ENCODE measurements around a stretch of chr17.

GRCh38 chr17:79005335-79005946, 4.1 kb downstream of the CANT1 start:
- PRO-cap, result no peak

- PRO-cap, result no peak
Measured at GRCh38 chr17:79026277-79027256, 2.6 kb downstream of the C1QTNF1 start.

GRCh38 chr17:79047952-79048448, 24.0 kb downstream of the C1QTNF1 start:
- PRO-cap, result unidirectional peak, plus-strand start at chr17:79048338

DNA sequence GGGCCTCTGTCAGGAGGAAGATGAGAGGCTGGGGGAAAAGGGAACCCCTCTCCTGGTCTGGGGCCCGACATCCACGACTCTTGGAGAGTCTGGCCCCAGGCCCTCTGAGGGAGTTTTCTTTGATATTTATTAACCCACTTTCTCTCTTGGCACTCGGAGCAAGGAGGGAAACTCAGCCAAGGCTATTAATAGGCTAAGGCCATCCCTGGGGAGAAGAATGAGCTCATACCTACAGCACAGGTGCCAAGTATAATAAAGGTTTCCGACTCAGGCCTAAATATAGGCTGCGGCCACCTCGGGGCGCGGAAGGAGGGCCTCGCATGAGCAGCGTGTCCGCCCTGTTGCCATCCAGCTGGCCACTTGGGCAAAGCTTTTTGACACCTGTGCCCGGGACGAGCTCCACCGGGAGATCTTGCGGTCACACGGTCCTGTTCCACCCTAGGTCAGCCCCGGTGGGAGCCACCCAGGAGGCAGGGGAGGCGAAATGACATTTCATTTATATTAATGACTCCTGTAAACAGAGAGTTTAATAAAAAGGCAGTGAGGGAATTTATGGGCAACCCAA, 232.3 kb downstream of the ENGASE start:
- PRO-cap, result no peak

GRCh38 chr17:79809396-79810285, 12.8 kb upstream of the CBX8 start:
- PRO-cap, result bidirectional peak, plus-strand start at chr17:79810387, minus-strand start at chr17:79810075

DNA sequence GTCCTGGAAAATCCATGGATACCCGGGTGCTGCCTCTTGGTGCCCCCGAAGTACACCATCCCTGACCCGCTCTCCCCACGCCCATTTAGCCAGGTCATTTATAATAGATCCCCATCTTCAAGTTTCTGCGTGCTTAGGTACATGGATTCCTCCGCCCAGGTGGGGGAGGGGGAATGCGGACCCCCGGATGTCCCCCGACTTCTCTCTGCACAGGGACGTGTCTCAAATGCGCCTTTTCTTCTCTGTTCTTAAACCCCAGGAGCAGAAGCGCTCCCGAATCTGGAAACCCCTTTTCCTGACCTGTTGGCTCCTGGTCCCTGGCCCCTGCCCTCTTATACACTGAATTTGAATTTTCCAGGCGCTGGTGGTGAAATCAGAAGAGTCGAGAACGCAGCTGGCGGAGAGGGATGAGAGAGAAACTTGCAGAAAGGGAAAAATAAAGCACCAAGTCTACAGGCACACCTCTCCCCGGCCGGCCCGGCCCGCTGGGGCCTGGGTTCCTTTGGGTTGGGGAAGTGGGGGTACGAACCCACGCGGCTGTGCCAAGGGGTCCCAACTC, 15.2 kb upstream of the CBX8 start:
- PRO-cap, result bidirectional peak, plus-strand start outside the sequence, minus-strand start at position 479 of the sequence

- PRO-cap, result no peak
Measured at GRCh38 chr17:79833238-79833702, 6.0 kb downstream of the CBX4 start.

- PRO-cap, result no peak
Measured at GRCh38 chr17:79833830-79834370, 5.3 kb downstream of the CBX4 start.

DNA sequence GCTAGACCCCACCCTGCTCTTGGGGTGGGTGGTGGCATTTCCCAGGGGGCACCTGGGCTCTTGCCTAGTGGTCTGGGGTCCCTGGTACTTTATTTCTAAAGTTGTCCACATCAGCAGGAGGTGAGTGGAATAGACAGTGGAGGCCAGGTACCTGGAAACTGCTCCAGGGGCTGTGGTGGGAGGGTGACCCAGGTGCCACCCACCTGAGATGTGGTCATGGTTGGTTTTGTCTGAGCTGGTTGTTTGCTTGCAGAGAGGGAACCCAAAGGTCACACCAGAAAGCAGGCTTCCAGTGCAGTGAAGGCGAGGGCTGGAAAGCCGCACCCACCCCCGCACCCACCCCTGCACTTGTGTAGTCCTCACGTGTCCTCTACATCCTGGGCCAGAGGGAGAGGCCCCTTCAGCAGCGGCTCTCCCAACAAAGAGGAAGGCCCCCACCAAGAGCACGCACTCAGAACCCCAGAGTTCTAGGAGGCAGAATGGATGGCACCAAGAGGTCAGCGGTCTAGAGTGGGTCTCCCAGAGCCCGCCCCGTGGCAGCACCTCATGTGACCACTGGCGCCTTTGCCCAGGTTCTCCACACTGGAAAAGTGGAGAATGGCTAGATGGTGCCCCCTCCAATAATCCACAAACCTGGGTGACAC, 92.6 kb upstream of the CBX4 start:
- PRO-cap, result no peak

DNA sequence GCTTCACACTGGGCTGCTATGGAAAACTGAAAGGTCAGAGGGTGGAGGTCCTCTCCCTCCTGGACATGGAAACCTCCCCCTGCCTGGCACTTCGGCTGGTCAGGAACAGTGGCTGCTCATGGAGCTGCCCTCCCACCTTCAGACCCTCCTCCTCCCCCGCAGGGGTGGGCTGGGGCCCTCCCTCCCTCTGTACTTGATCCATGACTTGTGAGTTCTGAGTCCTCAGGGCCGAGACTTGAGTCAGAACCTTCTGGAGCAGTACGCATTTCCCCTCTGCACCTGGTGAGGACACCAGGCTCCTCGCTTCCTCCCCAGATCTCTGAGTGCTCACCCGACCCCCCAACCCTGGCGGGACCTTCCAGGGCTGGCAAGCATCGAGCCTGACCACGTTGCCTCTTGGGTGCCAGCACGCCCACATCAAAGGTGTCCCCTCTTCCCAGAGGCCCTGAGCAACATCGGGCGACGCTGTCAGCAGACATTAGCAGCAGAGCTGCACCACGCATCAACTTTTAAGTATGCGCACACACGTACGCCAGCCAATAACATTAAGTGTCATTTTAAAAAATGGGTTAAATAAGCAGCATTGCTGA, 98.2 kb downstream of the TBC1D16 start:
- PRO-cap, result no peak

DNA sequence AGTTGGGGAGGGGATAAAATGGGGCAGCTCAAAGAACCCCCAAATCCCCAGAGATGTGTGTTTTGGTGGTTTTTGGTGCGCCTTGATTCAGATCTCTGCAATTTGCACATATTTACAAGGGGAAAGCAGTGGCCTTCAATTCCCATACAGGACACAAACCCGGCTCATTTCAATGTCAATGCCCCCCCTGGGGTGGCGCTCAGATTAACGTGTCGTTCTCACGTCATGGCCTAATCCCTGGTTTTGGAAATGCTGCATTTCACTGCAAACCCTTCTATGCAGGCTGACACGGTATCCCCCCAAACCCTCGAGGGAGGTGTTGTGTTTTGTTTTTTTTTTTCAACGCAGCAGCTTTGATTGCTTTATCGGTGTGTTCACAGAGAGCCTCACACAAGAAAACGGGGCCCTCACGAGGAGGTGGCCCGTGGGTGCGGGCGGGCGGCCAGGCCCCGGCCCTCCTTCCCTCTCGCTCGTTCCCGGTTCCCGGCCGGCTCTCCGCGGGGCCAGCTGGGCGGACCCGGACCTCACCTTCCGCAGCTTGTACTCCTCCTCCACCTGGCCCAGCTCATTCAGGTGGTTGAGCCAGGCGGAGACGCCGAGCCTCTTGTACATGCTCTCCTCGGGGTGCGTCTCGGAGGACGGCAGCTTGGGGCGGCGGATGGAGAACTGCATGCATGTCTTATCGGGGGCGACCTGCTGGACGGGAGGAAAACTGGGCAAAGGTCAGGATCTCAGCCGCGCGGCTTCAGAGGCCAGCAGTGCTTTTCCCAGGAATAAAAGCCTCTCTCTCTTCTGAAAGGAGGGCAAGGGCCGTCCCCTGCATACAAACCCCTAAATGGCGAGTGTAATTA, 85.6 kb downstream of the TBC1D16 start:
- PRO-cap, result no peak

- PRO-cap, result bidirectional peak, plus-strand start at chr17:80146164, minus-strand start at chr17:80146175; unidirectional peak, plus-strand start at chr17:80146503
Measured at GRCh38 chr17:80145706-80146765, 892 bp downstream of the EIF4A3 start.

DNA sequence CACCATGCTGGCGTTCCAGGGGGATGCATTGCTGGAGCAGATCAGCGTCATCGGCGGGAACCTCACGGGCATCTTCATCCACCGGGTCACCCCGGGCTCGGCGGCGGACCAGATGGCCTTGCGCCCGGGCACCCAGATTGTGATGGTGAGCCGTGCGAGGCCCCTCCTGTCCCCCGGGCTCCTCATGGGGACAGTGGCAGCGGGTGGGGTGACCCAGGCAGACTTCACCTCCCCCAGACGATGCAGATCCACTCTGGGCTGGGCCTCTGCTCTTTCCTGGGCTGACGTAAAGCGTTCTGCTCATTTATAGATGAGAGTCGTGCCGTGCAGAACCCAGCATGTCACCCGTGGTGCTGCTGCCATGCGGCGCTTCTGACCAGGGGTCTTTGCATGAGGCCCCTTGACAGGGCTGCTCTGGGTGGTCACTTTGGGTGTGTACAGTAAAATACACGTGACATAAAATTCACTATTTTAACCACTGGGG, 21.6 kb downstream of the SGSH start:
- PRO-cap, result no peak

DNA sequence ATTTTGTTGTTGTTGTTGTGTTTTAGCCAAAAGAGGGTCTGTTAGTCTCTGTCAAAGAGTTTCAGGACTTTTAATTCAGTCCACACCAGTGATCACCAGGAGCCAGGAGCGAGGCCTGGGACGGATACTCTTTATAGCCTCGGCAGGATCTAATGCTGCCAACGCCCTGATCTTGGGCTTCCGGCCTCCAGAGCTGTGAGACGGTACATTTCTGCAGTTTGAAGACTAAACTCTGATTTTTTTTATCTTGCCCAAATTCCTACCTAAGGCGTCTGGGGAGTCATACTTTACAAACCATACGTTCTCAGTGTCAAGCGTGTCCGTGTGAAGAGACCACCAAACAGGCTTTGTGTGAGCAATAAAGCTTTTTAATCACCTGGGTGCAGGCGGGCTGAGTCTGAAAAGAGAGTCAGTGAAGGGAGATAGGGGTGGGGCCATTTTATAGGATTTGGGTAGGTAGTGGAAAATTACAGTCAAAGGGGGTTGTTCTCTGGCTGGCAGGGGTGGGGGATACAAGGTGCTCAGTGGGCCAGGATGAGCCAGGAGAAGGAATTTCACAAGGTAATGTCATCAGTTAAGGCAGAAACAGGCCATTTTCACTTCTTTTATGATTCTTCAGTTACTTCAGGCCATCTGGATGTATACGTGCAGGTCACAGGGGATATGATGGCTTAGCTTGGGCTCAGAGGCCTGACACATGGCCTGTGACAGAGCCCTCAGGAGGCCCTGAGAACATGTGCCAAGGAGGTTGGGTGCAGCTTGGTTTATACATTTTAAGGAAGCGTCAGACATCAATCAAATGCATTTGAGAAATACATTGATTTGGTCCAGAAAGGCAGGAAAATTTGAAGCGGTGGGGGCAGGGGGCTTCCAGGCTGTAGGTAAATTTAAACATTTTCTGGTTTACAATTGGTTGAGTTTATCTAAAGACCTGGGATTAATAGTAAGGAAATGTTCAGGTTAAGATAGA, 2.5 kb upstream of the RNF213 start:
- PRO-cap, result no peak

- PRO-cap, result unidirectional peak, minus-strand start at chr17:80264680
Measured at GRCh38 chr17:80264605-80264929, 3.9 kb downstream of the RNF213 start.

DNA sequence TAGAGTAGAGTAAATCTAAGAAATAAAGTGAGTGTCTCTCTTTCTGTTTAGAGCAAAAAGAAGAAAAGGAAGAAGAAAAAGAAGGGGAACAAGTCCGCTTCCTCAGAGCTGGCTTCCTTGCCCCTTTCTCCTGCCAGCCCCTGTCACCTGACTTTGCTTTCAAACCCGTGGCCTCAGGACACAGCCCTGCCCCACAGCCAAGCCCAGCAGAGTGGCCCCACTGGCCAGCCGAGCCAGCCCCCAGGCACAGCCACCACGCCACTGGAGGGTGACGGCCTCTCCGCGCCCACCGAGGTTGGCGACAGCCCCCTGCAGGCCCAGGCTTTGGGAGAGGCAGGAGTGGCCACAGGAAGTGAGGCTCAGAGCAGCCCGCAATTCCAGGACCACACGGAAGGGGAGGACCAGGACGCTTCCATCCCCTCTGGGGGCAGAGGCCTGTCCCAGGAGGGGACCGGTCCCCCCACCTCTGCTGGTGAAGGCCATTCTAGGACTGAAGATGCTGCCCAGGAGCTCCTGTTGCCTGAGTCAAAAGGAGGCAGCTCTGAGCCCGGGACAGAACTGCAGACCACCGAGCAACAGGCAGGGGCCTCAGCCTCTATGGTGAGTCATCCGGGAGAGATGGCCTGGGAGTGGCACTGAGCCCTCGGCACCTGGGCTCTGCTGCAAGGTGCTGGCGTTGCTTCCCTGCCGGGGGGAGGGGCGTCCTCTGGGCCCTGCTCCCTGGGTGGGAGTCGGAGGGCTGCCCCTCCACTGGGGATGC, 27.3 kb downstream of the RNF213 start:
- PRO-cap, result no peak

DNA sequence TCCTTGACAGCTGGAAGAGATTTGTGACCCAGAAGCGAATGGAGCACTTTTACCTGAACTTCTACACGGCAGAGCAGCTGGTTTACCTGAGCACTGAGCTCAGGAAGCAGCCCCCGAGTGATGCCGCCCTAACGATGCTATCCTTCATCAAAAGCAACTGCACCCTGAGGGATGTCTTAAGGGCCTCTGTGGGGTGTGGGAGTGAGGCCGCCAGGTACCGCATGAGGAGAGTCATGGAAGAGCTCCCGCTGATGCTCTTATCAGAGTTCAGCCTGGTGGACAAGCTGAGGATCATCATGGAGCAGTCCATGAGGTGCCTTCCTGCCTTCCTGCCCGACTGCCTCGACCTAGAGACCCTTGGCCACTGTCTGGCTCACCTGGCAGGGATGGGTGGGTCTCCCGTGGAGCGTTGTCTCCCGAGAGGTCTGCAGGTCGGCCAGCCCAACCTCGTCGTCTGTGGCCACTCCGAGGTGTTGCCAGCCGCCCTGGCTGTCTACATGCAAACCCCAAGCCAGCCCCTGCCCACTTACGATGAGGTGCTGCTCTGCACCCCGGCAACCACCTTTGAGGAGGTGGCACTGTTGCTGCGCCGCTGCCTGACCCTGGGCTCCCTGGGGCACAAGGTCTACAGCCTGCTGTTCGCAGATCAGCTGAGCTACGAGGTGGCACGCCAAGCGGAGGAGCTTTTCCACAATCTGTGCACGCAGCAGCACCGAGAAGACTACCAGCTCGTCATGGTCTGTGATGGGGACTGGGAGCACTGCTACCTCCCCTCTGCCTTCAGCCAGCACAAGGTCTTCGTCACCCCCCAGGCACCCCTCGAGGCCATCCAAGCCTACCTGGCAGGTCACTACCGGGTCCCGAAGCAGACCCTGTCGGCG, 75.3 kb upstream of the ENDOV start:
- PRO-cap, result no peak

GRCh38 chr17:80383516-80384451, 31.2 kb upstream of the ENDOV start:
- PRO-cap, result no peak

GRCh38 chr17:80599856-80600389, 55.3 kb downstream of the RPTOR start:
- PRO-cap, result no peak

GRCh38 chr17:80724733-80725274, 180.2 kb downstream of the RPTOR start:
- PRO-cap, result no peak

Measured in REH cell (cell line).